Neuron (in vitro differentiated cells): ENCODE measurements around the genes GALNT9 and ANKLE2.

GRCh38 chr12:131737009-131737465, 26.1 kb downstream of the SFSWAP start:
- PRO-cap: no peak

DNA sequence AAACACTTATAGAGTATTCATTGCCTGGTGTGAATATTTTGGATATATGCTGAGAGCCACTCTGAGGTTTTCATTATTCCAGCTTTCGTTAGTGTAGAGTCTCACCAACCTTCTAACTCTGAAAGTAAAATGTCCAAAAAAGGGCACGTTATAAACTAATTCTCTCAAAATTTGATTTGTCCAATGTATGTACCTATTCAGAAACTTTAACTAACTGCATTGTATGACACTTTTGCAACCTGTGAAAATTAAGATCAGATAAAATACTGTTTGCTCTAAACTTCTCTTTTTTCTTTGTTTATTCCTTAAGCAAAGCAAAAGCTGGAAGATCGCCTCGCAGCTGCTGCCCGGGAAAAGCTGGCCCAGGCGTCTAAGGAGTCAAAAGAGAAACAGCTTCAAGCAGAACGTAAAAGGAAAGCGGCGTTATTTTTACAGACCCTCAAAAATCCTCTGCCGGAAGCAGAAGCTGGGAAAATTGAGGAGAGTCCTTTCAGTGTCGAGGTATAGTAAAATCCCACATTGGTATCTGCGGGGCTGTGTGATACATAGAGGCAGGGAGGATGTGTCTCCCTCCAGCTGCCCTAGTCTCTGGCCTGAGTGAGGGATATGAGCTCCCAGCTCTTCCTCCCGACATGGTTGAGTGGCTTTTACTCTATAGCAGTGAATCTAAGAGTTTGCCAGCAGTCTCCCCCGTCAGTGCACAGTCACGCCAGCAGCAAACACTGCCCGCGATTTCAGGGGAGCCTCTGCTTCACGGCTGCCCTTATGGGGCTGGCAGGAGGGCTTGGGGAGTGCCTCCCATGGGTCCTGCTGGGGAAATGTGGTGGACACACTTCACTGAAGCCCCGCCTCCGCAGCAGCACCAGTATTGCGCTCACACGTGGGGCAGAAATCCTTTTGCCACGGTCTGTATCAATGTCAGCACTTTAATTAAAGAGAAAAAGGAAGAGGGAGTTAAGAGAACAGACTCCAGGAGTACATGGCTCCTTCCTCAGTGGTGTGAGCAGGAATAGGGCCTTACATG, 55.2 kb downstream of the SFSWAP start:
- PRO-cap: no peak

- PRO-cap: no peak
These were observed 24.3 kb upstream of the MMP17 start for GRCh38 chr12:131803926-131804278.

GRCh38 chr12:131908266-131908855, 13.9 kb downstream of the ULK1 start:
- PRO-cap: no peak

DNA sequence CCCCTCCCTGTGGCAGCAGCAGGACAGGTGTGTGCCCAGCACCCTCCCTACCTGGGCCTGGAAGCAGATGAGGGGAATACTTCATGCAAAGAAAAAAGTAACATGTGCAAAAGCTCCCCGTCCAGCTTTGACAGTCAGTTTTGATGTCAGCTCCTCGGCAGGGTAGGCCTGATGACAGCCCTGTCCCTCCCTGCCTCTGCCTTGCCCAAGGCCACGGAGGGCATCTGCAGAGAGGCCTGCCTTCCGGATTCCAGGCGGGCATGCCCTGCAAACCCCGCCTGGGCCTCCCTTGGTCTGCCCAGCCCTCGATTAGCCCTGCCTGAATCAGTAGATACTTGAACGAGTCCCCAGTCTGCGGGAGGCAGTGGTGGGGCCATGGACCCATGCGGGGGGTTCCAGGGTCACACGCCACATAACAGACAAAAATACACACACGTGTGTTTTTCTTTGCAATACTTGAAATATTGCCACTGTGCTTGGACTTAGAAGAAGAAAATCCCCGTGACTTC, 6.7 kb upstream of the PUS1 start:
- PRO-cap: no peak

GRCh38 chr12:131922831-131923702, 6.0 kb upstream of the PUS1 start:
- PRO-cap: no peak

GRCh38 chr12:132013449-132014128, 63.8 kb downstream of the EP400 start:
- PRO-cap: no peak

DNA sequence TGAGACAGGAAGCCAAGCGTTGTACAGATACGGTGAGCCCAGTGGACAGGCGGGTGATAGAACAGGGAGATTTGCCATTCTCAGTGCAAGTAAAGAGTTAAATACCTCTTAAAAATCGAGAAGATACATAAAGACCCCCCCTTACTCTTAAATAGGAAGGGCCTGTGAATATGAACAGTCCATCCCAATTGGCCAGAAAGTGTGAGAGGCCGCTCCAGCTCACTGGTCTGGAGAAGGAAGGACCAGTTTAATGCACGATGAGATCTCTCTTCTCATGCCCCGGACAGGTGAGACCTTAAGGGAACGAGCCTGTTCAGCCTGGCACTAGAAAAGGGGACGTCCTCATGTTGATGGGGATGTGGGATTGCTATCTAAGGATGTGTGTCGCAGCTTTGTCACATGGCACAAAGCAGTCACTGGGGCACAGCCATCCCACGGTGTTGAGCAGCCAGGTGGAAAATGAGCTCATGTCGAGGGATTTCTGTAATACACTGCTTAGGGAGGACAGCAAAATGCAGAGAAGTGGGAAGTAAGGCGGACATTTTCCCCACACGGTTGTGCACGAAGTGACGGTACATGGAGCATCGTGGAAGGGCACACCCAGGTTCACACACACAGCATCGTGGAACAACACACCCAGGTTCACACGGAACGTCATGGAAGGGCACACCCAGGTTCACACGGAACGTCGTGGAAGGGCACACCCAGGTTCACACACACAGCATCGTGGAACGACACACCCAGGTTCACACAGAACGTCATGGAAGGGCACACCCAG, 85.4 kb downstream of the EP400 start:
- PRO-cap: no peak

DNA sequence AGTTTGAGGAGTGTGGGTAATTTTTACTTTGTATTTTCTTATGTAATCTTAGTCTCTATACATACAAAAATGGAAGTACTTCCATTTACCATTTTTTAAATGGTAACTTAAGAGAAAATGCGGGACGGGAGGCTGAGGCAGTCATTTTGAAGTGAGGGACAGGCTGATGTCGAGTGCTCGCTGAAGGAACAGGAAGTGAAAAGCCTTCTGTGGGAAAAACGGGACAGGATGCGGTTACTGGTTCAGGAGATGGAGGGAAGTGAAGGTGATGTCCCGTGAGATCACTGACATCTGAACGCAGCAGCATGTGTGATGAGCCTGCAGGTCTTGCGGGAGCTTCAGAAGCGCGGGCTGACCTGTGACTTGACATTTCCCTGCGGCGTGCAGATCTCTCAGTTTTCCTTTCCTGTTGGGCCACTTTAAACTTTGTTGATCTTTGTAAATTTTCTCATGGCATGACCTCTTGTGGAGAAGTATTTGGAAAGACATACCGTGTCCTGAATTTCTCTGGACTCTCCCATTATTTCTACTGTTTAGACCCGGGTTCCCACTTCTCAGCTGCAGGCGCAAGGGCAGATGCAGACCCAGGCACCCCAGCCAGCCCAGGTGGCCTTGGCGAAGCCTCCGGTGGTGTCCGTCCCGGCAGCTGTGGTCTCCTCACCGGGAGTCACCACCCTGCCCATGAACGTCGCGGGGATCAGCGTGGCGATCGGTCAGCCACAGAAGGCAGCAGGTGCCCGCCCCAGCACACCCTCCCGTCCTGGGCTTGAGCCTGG, 77.7 kb downstream of the DDX51 start:
- PRO-cap: no peak

DNA sequence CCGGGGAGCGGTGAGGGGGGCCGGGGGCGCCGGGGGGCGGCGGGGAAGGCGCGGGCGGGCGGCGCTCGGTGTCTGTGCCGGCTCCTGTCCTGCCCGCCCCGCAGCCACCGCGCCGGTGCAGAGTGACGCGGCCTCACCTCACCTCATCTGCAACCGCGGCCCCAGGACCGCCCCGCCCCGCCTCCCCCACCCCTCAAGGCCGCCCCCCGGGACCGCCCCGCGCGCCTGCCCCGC, at the start of gene GALNT9:
Gene GALNT9, minus strand, starts transcription at position 127 of the 234 bp plus-strand sequence.
- PRO-cap: bidirectional peak, plus-strand start at position 118 of the sequence, minus-strand start at position 124 of the sequence

DNA sequence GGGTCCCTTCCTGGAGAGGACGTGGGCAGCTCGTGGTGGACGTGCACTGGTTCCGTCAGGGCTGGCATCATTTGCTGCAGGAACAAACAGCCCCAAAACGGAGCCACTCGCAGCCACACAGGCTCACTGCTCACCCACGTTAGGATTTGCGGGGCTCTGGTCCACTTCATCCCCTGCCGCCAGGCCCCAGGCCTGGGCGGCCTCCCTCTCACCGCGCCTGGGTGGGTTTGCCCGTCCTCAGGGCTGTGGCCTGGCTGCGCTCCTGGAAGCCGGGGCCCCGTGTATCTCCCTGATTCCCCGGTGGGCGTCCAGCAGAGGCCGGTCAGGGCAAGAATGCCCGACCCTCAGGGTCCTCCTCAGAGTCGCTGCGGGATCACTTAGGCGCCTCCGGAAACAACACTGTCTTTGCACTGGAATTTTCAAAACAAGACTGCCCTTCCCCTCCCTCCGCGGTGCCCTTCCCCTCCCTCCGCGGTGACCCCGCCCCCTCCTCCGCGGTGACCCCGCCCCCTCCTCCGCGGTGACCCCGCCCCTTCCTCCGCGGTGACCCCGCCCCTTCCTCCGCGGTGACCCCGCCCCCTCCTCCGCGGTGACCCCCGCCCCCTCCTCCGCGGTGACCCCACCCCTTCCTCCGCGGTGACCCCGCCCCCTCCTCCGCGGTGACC, 15.6 kb upstream of the FBRSL1 start:
- PRO-cap: no peak

DNA sequence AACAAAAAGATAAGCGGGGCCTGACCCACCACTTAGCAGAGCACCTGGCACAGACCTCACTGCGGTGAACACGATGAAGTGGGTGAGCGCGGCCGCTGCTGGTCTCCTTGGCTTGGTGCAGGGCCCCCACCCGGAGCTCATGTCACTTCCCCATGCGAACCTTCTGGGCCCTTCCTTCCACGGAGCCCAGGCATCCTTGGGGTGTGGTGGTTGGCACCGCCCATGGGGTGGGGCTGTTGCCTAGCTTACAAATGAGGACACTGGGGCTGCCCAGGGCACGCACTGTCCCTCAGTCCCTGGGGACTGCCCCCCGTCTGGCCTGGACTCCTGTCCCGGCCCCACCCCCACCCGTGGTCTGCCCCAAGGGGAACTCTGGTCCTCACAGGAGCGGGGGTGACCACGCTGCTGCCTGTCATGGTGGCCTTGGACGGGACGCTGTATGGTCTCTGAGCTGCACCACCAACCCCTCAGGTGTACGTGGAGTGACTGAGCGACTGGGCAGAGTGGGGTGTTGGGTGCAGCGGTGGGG, 15.2 kb downstream of the FBRSL1 start:
- PRO-cap: no peak

DNA sequence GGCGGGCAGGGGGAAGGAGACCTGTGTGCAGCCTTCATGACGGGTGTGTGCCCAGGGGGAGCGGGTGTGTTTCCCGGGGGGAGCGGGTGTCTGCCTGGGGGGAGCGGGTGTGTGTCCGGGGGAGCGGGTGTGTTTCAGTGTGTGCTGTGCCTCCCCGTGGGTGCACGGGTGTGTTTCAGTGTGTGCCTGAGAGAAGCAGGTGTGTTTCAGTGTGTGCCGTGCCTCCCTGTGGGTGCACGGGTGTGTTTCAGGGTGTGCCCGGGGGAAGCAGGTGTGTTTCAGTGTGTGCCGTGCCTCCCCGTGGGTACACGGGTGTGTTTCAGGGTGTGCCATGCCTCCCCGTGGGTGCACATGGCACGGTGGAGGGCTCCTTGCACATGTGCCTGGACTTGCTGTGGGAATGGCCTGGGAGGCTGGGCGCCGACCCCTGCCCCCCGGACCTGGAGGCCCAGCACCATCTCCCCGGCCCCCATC, 38.6 kb downstream of the FBRSL1 start:
- PRO-cap: no peak

DNA sequence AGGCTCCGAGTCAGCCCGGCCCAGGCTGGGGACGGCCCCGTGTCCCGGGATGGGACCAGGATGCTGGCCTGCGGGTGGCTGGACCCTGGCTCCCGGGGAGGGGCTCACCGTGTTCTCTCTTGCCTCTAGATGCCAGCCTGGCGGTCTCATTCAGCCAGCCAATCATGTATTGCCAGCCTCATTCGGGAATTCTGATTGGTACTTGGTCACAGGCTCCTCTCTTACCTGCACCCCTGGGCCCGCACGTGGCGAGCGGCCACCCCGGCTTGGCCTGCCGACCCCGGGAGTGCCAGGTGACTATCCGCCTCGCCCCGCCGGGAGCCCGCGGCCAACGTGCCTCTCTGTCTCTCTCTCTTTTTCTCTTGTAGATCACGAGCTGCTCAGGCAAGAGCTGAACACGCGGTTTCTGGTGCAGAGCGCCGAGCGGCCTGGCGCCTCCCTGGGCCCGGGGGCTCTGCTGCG, 39.4 kb downstream of the LRCOL1 start:
- PRO-cap: no peak

GRCh38 chr12:132577661-132579029, 32.2 kb downstream of the LRCOL1 start:
- PRO-cap: no peak

DNA sequence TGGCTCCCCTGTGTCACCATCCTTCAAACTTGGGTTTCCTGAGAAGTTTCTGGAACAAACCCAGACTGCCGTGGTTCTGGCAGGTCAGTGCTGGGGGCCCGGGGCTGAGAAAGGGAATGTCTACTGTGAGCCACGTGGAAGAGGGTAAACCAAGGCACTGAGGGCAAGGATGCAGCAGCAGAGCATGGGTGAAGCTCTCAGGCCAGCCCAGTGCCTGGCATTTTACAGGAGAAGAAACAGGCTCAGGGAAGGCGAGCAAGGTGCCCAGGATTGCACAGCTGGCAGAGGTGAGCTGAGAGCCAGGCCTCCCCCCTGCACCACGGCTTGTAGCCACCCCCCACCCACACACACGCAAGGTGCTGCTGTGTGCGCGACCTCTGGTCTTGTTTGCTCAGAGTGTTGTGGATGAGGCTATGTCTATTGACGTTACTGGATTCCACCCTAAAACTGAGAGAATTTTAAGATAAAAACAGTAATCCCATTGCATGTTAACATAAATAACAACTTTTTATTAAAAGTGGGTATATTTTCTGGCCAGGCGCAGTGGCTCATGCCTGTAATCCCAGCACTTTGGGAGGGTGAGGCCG, 5.4 kb downstream of the LRCOL1 start:
- PRO-cap: no peak

DNA sequence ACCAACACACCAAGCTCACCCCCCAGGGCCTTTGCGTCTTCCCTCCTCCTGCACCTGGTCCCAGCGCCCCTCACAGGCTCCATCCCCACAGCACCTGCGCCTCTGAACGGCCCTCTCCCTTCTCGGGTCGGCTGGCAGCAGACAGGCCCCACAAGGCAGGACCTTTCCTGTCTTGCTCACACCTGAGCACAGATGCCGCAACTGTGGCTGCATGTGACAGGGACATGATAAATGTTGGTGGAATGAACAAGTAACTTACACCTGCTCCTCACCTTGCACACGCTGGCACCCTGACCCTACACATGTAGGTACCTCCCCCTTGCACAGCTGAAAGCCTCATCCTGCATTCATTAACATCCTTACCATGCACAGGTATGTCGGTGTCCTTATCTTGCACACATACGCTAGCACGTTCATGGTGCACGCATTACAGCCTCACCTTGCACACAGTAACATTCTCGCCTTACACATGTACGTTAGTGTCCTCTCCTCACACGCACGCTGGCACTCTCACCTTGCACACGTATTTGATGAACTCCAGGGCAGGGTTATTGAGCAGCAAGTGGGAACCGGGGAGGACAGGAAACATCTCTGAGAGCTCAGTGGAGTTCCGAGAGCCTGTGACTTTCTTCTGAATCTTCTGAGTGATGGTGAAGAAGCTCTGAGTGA, 13.4 kb downstream of the P2RX2 start:
- PRO-cap: no peak

GRCh38 chr12:132702812-132704007, 7.4 kb upstream of the PGAM5 start:
- PRO-cap: no peak

DNA sequence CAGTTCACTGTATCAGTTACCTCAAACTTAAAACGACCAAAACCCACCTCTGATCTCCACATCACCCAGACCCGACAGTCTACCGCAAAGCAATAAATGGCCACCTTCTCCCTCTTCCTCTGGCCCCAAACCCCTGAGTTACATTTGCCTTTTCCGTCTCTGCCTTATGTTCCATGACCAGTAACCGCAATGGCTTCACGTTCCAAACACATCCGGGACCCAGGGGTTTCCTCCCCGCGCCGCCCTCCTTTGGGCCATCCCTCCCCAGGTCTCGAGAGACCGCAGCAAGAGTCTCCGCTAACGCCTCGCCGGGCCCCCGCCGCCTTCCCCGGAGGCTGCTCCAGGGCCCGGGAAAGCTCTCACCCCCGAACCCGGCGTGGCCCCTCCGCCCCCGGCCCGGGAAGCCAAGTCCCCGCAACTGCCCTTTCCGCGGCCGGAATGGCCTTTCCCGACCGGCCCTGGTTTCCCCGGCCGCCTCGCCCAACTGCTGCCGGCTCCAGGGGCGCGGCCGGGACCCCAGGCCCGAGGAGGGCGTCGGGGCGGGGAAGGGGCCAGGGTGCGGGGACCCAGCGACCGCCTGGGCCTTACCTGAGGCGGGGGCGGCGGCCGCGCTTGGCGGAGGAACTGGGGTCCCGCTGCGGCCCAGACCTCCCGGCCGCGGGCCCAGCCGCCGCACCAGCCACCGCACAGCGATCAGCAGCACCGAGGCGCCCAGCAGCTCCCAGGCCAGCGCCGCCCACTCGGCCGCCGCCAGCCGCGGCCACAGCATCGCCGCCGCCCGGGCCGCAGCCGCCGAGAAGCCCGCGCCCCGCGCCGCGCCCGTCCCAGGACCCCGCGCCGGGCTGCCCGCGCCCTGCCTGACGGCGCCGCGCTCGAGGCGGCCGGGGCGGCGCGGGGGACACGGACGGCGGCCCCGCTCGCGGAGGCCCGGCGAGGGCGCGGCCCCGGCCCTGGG, at the start of gene ANKLE2:
Gene ANKLE2, minus strand, starts transcription at position 803 of the 955 bp plus-strand sequence.
- PRO-cap: bidirectional peak, plus-strand start at position 287 of the sequence, minus-strand start at position 189 of the sequence; unidirectional peak, minus-strand start at position 489 of the sequence; bidirectional peak, plus-strand start outside the sequence, minus-strand start at position 803 of the sequence

DNA sequence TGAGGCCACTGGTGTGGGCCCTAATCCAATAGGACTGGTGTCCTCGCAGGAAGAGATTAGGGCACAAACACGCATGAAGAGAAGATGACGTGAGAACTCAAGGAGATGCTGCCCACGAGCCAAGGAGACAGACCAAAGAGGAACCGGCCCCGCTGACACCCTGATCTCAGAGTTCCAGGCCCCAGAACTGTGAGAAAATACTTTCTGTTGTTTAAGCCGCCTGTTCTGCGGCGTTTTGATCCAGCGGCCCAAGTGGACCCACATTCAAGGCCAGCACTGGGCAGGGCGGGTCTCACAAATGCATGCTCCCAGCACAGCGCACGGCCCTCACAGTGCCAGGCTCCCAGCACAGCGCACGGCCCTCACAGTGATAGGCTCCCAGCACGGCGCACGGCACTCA, 6.8 kb upstream of the GOLGA3 start:
- PRO-cap: no peak